Metastatic Lung Carcinoma in the Adrenal Gland (tissue), 1 donor: ENCODE measurements around a stretch of chr1.

GRCh38 chr1:205099540-205100272 lies 15.4 kb upstream of the TMEM81 start:
- PRO-cap: no peak

GRCh38 chr1:205285280-205286098 lies 36.1 kb downstream of the NUAK2 start:
- PRO-cap: no peak

DNA sequence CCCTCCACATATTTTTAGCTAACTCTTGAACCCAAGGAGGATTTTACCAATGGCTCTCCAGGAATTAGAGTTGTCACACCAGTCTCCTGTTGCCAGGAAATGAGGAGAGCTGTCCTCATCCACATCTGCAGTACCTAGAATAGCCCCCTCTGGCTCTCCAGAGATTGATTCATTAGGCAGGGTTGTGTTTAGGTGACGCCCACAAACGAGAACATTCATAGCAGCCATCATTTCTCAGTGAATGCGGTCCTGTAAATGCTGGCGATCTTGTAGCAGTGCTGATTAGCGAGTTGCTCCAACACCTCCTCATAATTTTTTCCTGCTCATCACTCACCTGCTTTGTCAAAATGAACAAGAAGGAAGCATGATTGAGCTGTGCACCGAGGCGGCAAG lies 16.3 kb upstream of the KLHDC8A start:
- PRO-cap: no peak

DNA sequence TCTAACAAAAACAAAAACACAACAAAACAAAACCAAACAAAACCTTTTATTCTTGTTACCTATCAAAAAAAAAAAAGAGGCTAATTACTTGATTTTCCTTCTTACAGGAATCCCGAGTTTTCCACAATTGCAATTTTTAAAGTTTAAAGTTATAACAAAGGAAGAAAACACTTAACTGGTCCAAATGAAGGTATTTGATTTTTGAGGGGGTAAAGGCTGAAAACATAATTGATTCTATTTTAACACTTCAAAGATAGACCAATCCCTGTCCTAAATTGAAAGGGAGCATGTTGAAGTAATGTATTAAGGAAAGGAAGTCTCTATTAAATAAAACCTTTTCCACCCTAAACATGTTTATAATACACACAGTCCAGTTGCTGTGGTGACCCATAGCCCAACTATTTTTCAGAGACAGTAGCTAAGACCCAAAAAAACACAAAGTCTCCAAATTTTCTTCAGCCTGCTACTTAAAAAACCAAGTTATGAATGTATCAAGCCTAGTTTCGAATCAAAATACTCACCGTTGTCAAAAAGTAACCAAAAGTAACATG lies 1.7 kb downstream of the ELK4 start:
- PRO-cap: no peak

DNA sequence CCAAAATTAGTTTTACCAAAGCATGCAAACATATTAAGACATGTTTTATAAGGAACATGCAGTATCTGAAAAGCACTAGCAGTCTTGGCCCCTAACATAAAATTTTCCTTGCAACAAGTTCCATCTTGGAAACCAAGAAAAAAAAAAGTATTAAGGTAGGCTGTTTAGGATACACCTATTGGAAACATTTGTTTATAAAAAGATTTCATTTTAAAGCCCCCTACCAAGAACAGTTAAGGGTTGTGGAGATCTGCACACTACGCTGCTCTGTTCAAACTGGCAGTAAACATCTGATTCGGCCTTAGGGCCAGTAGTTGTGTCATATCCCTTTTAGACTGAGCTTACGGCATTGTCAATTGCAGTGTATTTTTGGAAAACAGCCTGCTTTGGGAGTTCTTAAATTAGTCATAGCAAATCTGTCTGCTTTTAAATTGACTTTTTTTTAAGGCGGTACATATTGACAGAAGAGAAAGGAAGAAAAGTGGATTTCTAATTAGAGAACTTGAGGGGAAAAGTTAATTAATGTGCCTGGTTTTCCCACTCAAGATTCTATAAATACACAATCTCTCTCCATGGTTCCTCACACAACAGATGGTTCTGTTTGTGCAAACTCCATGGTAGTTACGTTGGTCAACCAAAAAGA lies 1.6 kb upstream of the ELK4 start:
- PRO-cap: no peak

- PRO-cap: no peak
Observed at GRCh38 chr1:205668970-205669445, 11.3 kb downstream of the SLC45A3 start.

- PRO-cap: no peak
Observed at GRCh38 chr1:205701011-205701541, 20.8 kb upstream of the SLC45A3 start.

- PRO-cap: no peak
Observed at GRCh38 chr1:205703046-205703454, 22.7 kb upstream of the SLC45A3 start.

GRCh38 chr1:205713164-205714191 lies 33.2 kb upstream of the SLC45A3 start:
- PRO-cap: no peak

DNA sequence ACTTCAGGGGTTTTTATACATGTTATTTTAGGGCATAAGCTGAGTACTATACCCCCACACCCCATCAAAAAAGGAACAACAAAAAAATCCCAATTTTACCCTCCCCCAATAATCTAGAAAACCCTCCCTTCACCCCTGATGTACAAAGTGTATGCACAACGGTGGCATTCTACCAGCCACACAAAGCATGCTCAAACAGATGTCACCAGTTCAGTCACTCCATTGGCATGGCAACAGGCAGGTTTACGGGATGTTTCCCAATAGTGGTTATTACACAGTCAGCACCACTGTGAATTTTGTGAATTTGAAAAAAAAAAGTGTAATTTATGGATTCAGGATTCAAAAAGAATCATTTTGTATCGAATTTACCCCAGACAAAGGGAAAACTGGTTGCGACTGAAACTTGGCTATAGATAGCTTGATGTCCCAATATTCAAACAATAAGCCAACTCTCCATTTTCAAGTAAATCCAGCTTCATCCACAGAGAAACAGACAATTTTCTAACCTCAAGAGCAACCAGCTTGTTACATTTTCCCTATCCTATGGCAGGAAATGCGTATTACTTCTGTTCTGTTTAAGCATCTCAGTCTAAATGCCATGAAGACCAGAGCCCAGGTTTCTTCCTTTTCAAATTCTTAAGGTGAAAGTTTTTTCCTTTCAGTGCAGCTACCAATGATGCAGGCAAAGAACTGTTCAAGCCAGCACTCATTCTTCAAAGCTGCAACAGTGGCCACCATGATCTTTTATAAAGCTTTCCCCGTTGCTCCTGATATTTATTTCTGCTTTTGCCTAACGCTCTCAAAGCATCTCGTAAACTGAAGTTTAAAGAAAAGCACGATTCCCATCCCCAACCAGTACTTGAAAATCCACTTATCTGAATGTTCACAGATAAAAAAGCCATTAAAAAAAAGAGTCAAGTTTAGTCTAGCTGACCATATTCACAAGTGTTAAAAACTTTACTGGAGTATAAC lies 34.2 kb upstream of the SLC45A3 start:
- PRO-cap: no peak

- PRO-cap: no peak
Observed at GRCh38 chr1:205723789-205724280, 26.1 kb downstream of the NUCKS1 start.

DNA sequence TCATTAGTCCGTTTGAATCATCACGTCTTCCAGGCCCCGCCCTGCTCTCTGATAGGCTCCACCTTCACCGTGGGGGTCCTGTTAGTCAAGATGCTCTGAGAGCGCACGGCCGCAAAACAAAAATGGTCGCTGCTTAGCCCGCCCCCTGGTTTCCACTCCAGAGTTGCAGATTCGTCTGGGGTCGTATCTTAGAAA lies 212 bp upstream of the NUCKS1 start:
- PRO-cap: bidirectional peak, plus-strand start at position 119 of the sequence, minus-strand start outside the sequence

DNA sequence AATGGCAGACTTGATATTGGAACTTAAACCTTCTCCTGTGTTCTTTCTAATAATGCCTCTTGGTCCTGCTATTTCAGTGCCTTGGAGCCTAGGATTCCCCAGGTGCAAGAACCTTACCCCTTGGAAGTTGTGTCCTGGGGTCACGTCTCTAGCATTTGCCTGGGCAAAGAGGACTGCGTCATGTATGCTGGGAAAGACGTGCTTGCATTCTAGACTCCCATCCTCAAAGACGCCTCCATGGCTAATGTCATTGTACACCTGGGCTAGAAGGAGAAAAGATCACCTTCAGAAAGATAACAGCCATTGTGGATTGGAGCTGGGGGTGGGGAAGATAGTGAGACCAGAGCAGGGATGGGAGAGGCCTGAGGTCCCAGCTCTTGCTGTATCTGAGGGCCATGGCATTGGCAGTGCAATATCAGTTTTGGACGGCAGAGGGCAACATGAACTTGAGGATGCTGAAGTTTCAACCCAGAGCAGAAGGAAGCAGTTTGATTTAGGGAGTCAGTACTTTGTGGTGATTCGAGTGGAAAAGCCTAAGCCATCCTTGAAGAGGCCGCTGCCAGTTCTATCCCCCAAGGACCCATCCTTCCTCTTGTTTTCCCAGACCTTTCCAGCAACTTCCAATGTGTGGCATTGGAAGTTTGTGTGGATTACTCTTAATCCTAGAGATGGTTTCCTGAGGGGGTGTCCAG lies 24.4 kb downstream of the SLC26A9 start:
- PRO-cap: no peak

- PRO-cap: no peak
Observed at GRCh38 chr1:205935804-205936242, 7.4 kb downstream of the SLC26A9 start.

GRCh38 chr1:205950047-205950665 lies 6.9 kb upstream of the SLC26A9 start:
- PRO-cap: no peak

DNA sequence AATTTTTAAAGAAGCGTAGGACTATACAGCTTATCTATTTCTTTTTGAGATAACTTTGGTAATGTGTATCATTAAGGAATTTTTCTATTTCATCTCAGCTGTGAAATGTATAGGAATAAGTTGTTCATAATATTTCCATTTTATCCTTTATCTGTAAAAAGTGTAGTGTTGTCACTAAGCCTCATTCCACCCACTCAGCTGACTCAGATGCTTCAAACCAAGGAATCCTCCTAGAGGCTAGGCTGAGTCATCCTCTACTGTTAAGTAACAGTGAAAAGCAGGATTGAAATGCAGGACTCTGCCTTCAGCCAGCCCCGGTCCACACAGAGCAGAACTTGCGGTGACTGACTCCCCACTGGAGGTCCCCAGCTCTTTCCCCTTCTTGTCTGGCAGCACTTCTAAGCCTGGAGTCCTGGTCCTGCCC lies 1.9 kb downstream of the RAB7B start:
- PRO-cap: unidirectional peak, plus-strand start at position 301 of the sequence

DNA sequence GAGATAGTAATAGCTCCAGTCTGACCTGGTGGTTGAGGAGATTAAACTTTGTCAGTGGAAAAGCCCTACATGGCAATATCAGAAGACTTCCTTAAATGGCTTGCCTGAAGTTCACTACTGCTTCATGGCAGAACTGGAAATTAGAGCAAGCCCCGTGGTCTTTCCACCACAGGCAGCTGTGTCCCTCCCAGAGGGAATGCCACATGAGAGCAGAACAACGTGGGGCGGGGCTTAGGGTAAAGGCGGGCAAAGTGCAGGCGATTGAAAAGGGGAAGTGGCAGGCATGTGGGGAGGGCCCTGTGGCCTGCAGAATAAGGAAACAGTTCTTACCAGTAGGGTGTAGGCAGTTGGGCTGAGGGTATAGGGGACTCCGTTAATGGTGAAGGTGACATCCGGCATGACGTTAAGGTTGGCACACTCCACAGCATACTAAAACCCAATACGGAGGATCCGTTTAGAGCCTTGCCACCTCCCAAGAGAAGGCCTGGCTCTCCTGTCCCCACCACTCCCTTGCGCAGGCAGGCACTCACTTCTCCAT lies 8.9 kb upstream of the RAB7B start:
- PRO-cap: no peak

DNA sequence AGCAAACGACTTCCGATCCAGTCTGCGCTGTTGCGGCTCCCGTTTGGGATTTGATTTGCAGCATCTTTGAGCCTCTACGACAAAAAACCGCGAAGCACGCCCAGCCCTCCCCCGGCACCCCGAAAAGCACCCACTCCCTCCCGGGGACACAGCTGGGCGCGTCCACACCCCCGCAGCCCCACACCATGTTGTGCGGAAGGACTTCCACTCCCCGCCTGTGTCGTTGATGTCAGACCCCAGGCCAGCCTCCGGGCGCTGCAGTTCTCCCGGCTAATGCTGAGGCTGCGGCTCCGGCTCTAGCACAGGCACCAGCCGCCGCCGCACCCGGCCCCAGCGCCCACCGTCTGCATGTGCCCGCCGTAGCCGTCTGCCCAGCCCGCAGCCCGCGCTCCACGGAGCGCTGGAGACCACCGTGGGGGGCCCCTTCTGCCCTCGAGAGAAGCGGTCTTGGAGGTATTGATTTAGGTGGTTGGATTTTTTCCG lies 2.1 kb downstream of the SRGAP2 start:
- PRO-cap: no peak

DNA sequence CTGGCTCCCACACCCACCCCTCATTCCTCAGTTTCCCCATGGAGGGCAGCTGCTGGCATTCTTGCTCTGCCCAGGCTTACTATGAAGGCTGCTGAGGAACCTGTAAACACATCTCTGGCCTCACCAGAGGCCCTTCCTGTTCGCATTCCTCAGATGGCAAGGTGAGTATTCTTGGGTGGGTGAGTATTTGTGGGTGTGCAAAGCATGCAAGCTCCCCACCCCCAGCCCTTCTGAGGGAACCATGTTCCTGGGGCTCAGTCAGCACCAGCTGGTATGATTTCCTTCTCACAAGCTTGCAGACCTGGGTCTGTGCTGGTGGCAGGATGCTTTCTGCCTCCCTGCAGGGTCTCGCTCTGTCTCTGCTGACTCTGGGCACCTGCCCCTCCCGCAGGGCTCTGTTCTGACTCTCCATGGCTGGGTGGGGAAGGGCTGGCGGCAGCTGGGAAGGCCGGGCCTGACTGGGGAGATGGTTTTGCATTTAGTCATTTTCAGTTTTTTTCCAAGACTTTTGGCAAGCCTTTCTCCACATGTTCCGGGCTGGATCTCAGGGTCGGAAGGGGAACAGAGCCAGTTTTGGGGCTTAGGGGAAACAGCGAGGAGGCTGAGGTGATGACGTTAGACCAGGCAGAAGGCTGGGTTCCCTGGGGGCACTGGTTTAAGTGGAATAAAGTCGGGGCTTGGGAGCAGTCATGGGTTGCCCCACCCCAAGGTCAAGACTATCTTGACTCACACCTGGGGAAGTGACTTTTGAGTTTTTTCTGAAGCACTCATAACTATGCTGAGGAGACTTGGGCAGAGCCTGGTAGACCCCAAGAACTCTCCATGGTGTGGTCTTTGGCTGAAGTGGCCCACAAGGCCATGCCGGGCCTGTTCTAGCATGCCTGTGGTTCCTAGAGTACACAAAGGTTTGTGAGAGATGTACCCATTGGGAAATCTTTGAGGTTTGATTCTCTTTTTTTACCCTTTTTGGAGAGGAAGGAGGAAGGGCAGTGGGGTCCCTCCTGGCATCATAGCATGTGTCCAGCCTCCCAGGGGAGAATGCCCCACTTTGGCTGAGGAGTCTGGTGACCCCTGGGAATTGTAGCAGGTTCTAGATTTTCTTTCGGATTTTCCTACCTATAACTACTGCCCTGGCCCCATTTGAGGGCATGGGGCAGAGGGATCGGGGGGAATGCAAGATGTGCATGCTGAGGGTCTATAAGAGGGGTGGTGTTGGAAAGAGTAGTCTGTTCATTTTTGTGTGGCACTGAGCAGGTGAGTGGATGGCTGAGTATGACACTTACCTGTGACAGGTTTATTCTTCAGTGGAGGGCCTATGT lies 6.3 kb downstream of the RASSF5 start:
- PRO-cap: no peak

DNA sequence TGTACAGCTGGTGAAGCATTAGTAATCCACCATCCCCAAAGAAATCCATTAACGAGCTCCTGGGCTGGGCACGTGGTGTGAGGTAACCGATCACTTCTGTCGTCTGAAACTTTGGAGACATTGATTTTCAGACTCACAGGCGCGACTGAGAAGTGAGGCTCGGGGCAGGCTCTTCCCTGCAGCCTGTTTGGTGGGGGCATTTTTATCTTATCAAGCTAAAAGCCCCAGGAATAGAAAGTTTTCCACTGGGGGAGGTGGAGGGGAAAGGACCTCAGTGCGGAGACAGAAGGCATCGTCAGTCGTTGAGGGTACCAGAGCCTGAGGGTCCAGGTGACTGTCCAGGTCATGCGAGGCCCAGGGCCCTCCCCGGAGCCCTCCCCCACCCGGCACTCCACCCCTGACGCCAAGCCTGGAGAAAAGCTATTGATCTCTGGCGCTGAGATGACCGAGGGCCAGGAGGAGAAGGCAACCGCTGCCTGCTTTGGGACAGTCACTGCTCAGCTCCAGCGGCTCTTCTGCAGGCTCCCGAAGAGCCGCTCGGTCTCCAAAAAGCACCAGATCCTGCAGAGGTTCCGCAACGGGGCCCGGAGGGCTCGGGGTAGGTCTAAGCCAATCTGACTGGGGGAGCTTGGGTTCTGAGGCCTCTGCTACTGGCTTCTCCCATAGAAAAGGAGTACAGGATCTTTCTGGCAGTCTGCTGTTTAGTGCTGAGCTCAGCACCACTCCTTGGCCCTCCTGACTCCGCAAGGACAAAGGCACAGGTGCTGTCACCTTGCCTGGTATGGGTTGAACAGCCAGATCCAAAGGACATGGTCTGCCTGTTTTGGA lies 10.8 kb downstream of the RASSF5 start:
- PRO-cap: no peak